AG04450 (cell line): ENCODE measurements around a stretch of chr13.

DNA sequence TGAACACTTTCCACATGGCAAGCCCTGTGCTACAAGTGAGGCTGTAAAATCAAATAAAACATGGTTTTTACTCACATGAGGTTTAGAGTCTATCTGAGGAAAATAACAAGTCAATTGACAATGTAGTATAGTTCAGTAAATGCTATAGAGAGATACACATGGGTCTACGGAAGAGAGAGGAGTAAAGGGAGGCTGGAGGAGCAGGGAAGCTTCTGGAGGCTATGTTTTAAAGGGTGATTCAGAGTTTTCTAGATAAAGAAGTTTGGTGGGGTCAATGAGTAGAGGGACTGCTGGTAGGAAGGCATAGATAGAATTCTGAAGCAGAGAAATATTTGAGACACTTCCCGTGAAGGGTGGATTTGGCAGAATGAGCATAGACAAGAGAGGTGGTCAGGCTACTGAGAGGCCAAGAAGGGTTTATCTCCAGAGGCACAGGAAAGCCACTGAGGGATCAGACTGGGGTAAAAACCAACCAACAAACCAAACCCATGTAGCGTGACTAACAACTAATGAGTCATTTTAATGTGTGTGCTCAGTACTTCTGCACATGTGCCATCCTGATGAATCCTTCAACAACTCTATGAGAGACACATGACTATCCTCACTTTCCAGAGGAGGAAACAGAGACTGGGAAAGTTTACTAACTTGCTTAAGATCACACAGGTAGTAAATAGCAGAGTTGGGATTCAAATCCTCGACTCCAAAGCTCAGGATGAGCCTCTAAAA lies 60.0 kb upstream of the SERP2 start:
- CAGE, long polyA plus RNA: no peak
- RRBS: no CpG with 5 or more reads among the region's 4 CpGs

GRCh38 chr13:44362158-44362580 lies 11.5 kb upstream of the SERP2 start:
- CAGE, long polyA plus RNA: no peak
- RRBS: no CpG with 5 or more reads among the region's 6 CpGs

- CAGE, long polyA plus RNA: no peak
- RRBS: no CpG with 5 or more reads among the region's 9 CpGs
These were observed 59.4 kb downstream of the SERP2 start for GRCh38 chr13:44432704-44433831.

DNA sequence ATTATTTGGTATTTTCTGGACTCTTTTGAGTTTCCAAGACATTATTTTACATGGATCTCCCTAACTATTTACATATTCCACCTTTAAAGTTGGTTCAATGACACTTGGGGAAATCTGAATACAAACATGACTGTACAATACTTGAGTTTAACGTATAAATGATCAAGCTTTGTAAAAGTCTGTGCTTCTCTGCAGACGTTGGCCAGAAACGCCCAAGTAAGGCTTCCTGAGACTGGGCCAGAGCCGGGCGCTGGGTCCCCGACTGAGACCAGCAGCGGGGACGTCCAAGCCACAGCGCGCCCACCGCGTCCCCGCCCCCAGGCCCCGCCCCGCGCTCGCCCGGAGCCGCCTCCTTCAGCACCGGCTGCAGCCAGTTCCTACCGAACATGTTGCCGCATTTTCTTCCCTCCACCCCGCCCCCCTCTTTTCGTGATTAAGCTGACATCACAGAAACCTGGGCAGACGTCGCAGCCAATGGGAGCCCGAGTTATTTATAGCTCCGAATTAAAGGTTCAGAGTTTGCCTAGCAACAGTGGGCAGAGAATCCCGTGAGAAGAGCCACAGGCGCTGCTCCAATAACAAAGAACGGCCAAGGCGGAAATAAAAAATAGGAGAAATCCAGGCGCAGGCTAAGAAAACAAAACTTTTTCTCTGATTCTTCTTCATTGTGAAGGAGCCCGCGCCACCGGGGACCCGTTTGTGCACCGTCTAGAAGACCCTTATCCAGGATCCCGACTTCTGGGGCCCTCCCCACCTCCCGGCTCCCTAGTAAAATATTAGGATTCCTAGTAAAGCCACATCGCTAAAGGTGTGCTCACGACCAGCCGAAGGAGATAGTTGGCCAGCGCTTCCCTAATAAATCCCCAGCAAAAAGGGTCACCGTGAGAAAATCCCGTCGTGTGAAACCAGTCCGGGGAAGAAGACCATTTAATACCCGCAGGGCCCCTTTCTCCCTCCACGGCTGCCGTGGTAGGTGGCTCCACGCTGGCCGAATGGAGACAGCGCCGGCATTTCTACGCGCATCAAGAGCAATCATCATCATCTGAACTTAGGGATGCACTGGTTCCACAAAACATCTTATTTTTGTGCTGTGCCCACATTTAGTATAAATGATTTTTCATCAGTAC lies 61.7 kb downstream of the SERP2 start:
- CAGE, long polyA plus RNA: no peak
- RRBS: 1% methylated on average over 22 of the region's 57 CpGs

DNA sequence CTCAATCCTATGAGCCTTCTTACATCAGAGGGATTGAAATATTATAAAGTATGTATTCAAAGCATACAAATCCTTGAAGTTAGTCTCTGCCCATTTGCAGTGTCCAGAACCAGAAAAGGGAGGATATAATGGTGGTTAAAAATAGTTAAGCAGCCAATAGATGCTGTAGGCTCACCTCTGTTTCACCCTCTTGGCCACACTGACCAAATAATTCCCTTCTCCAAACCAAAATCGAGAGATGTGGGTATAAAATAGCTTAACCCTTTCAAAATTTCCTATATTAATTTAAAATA lies 64.1 kb downstream of the SERP2 start:
- CAGE, long polyA plus RNA: no peak
- RRBS: no CpG with 5 or more reads among the region's 1 CpG

DNA sequence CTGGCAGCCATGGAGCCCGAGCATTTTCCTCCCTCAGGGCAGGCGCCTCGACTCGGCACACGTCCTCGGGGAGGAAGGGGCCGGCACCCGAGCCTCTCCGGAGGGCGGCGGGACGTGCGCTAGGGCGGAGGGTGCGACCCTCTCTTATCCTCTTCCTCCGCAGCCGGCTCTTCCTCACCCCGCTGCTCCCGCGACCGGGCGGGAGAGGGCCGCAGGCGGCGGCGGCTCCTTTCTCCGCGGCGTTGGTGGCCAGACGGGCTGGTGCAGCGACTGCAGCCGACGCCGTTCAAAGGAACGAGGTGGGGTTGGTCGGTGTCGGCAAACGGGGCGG lies 714 bp upstream of the TSC22D1 start:
- CAGE, long polyA plus RNA: no peak
- RRBS: 3% methylated on average over 9 of the region's 39 CpGs

DNA sequence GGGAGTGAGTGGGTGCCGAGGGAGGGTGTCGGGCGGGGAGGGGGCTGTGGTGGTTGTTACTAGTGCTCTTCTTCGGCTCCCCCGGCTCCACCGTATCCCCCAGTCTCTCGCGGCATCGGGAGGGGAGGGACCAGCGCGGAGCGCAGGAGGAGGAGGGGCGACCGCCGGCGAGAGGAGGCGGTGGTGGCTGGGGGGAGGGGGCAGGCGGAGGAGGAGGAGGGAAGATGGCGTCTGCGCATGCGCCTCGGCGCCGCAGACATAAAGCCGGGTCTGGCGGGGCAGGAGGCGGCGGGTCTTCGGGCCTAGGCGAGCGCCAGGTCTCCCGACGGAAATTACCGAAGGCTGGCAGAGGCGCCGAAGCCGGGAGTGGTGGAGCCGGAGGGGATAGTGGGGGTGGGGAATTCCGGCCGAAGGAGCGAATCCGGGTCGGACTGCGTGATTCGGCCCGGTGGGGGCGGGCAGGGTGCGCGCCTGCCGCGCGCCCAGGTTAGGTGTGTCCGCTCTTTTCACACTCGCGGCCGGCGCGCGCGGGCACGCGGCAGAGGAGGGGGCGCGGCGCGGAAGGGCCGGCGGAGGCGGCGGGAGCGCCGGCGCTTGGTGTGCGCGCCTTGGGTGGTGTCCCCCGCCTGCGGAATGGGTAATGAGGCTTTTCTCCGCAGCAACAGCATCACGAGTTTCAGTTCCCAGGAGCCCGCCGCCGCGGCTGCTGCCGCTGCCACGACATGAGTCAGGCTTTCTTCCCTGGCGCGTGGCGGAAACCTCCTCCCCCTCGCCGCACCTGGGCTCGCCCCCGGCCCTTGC lies 1.3 kb upstream of the TSC22D1 start:
- CAGE, long polyA plus RNA: no peak
- RRBS: 3% methylated on average over 45 of the region's 92 CpGs

- CAGE, long polyA plus RNA: no peak
- RRBS: no CpG with 5 or more reads among the region's 3 CpGs
These were observed 116.9 kb upstream of the TSC22D1 start for GRCh38 chr13:44693104-44693443.

DNA sequence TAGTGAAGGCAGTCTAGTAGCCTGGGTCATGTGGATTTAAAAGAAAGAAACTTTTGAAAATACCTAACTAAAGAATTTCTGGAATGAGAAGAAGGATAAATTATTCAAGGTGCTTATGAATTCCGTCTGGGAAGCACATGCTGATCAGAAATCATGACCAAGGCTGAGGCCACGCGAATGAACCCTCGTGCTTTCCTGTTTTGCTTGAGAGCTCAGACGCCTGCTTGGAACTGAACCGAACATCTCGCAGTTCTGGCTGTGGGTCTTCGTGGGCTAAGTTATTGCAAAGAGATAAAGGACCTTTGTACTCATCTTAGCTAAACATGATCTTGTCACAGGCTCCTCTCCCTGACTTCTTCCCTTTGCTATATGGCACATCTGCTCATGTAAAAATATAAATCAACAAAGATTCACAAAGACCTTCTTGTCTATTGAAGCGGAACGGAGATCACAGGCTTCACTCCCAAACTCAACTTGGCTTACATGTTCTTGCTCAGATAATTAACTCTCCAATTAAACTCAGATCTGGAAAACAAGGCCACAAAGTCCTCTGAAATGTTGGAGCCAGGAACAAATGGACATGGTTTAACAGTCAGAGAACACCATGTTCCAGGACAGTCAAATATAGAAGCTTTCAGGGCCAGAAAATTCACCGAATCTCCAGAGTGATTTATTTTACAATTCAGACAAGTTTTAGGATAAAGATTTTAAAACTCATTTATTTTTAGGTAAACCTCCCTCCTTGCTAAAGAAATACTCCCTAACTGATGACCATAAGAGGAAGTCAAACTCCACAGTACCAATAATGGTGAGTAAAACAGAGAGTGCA lies 140.0 kb downstream of the NUFIP1 start:
- CAGE, long polyA plus RNA: no peak
- RRBS: no CpG with 5 or more reads among the region's 11 CpGs

DNA sequence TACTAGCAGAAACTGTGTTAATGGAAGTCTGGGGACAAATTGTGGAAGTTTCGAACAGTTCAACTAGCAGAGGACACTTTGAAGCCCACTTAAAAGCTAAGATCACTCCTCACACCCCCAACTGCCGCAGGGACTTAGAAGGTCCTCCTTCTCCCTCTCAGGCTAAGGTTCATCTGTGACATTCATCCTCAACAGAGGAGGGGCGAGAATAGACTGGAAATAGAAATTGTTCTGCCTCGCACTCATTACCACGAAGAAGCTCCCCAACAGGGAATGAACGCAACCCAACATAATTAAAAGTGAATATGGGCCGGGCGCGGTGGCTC lies 70.4 kb downstream of the NUFIP1 start:
- CAGE, long polyA plus RNA: no peak
- RRBS: no CpG with 5 or more reads among the region's 9 CpGs

DNA sequence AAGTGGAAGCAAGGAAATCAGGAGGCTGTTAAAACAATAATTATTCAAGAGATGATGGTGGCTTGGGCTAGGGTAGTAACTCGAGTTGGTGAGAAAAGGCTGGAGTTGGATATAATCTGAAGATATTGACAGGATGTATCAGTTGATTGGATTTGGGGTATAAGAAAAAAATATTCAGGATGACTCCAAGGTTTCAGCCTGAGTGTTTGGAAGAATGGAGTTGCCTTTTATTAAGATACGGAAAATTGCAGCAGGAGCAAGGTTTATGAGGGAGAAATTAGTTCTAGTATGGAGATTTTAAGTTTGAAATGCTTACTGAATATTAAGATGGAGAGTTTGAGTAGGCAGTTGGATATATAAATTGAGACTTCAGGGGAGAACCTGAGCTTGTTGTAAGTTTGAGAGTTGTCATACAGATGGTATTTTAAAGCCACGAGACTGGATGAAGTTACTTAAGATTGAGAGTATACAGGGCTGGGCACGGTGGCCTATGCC lies 10.2 kb downstream of the GTF2F2 start:
- CAGE, long polyA plus RNA: no peak
- RRBS: no CpG with 5 or more reads among the region's 4 CpGs

GRCh38 chr13:45170413-45170891 lies 30.4 kb downstream of the KCTD4 start:
- CAGE, long polyA plus RNA: no peak

DNA sequence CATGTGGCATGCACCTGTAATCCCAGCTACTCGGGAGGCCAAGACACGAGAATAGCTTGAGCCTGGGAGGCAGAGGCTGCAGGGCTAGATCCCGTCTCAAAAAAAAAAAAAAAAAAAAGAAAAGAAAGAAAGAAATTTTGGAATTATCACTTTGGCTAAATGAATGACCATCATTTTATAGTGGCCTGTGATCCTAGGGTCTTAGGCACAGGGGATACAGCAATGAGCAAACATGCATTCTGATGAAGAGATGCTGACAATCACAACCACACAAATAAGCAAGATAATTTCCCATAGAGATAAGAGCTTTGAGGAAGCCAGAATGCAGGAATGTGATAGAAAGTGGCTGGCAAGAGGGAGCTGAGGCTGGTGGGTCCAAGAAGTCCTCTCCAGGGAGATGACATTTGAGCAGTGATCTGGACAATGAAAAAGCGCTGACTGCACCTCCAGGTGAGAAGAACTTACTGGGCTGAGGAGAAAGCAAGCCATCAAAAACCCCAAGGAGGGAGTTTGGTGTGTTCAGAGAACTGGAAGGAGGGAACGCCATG lies 30.8 kb upstream of the TPT1 start:
- CAGE, long polyA plus RNA: no peak
- RRBS: no CpG with 5 or more reads among the region's 5 CpGs

DNA sequence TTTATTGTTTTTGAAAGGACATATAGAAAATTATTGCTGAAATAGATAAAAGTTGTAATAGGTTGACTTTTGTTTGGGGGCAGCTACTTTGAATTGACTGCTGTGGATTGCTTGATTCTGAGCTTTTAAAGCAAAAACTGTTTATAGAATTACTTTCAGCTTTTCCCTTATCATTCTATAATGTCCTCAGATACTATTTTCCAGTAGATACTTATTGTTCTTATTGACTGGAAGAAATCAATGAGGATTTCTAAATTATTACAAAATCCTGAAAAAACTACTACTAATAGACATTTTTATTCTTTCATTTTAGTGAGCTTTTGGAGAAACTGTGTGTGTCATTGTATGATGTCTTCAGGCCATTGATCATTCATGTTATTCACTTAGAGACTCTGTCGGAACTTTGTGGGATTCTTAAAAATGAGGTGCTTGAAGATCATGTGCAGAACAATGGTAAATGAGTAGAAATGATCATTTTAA lies 28.3 kb downstream of the COG3 start:
- CAGE, long polyA plus RNA: no peak
- RRBS: no CpG with 5 or more reads among the region's 1 CpG

- CAGE, long polyA plus RNA: no peak
- RRBS: no CpG with 5 or more reads among the region's 5 CpGs
These were observed 56.4 kb downstream of the COG3 start for GRCh38 chr13:45521136-45521628.

GRCh38 chr13:45969205-45970097 lies 83.1 kb downstream of the ZC3H13 start:
- CAGE, long polyA plus RNA: no peak
- RRBS: no CpG with 5 or more reads among the region's 16 CpGs

DNA sequence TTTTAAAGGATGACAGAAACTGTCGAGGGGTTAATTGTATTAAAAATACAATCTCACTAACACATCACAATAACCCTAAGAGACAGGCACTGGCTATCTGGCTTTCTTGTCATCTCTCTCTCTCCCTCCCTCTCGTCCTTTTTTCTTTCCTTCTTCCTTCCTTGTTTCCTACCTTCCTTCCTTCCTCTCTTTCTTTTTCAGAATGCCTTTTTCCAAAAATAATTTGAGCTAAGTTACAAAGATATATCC lies 20.6 kb downstream of the LCP1 start:
- CAGE, long polyA plus RNA: no peak
- RRBS: no CpG with 5 or more reads among the region's 2 CpGs

- CAGE, long polyA plus RNA: no peak
- RRBS: no CpG with 5 or more reads among the region's 14 CpGs
These were observed 32.3 kb downstream of the RUBCNL start for GRCh38 chr13:46354511-46355429.

GRCh38 chr13:46386213-46386971 lies 660 bp downstream of the RUBCNL start:
- CAGE, long polyA plus RNA: no peak
- RRBS: 3% methylated on average over 6 of the region's 37 CpGs

DNA sequence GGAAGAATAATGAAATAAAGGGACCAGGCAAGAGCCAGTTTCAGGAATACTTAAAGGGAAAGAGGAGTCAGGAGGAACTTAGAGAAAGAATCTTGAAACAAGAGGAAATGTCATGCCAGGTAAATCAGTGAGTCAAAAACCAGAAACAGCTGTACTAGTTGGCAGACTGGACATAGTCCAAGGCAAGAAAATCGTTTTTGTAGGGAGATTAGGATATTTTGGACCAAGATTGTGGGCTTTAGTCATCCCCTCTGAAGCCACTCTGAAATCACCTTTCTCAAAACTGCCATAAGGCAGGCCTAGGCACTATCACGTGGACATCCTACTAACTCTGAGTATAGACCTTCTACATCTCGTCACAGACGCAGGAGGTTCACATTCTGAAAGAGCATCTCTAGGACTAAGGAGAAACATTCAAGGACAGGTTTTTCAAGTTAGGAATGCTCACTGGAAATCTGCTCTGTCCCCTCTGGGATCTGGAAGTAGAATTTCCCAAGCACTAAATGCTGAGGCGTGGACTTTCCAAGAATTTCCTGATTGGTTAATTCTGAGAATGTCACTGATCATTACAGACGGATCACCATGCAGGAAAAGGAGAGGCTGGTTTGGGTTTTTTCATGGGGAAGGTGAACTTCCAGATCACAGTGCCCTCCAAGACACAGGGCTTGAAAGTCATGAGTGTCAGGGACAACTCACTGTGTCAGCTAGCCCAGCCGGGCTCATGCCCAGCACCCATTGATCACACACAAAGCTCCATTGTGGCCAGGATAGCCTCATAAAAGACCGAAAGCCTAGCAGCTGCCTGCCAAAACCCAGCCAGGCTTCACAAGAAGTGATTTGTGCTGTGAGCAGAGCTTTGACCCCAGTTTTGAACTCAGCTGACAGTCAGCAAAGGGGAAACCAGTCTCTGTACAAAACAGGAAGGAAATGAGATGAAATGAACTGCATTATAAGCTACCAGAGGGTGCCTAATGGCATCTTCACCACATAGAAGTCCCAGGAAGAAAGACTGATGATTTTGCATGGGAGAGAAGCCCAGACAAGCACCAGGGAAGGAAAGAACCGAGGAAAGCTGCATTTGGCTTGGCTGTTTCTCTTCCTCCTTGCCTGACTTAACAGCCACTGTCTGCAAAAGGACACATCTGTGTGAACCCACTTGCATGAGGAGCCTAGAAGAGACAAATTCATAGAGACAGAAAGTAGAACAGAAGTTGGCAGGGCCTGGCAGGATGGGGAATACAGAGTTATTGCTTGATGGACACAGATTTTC lies 2.7 kb upstream of the RUBCNL start:
- CAGE, long polyA plus RNA: no peak
- RRBS: no CpG with 5 or more reads among the region's 9 CpGs